ENCODE results near the genes SLC1A4 and RAB1A.

DNA sequence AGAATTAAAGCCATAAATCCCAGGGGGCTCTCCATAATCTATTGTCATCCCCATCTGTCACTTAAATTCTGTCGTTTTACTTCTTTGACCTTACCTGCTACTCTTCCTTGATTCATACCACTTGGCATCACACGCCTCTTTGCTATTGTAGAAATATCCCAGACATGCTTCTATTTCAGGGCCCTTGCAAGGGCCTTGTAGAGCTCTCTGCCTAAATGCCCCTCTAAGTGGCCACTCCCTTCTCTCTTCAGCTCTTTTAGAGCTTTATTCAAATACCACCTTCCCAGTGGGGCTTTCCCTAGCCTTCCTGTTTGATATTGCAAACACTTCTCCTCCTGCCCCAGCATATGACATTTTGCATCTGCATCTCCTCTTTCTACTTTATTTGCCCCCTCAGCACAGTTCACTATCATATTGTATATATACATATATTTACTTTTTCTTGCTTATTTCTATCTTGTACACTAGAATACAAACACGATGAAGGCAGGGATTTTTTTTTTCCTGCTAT, 54.0 kb downstream of the PELI1 start:
- PRO-cap, 4 experiments = no peak in any of the 4 experiments
- RAMPAGE, long total RNA, 2 experiments = no peak in any of the 2 experiments

- PRO-cap, 4 experiments = no peak in any of the 4 experiments
- RAMPAGE, long total RNA, 2 experiments = no peak in any of the 2 experiments
Observed at GRCh38 chr2:64094774-64095427, 49.3 kb downstream of the PELI1 start.

DNA sequence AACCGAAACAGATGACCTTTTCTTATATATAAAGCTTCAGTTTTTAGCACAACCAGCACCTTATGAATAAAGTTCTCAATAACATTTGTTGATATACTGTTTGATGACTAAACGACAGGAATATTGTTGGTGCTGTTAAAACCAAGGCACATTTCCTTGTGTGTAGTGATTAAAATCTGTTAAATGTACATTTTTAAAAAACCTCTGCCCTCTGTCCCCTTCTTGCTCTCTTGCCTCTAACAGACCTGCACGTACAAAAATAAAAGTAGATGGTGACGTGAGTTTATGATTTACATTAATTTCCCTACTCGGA, 1.3 kb downstream of the PELI1 start:
- PRO-cap, 4 experiments = peak in 2 of 4 experiments; most common minus-strand start position 232 of the sequence (in 2)
- RAMPAGE, long total RNA, 2 experiments = no peak in any of the 2 experiments

DNA sequence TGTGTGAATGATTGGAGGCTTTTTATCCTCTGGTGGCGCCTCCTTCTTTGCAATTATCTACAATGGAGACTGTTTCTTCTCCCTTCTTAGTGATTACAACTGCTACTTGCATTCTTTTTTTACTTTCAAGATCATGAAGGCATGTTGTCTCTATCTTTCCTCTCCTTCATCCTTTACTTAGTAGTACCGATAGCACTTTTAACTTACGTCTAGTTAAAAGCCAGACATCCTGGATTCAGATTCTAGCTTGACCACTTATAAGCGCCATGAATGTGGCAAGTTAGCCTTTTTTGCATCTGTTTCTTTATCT, 84.4 kb upstream of the PELI1 start:
- PRO-cap, 4 experiments = no peak in any of the 4 experiments
- RAMPAGE, long total RNA, 2 experiments = no peak in any of the 2 experiments

DNA sequence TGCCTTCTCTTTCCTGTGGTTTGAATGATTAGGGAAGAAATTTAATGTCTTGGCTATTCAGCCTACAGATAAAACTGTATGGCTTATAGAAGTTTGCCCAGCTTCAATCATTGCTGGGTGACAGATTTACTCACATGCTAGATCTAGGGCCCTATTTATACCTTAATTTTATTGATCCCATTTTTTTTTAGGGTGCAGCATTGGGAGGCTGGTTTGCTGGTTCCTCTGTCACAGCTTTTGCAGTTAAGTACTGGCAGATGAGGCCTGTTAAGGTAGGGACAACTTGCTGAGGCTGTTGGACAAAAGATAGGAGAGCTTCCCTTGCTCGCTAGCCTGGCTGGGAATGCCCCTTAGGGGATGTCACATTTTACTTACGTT, 8.1 kb downstream of the LGALSL start:
- PRO-cap, 4 experiments = peak in 3 of 4 experiments; most common minus-strand start position 287 of the sequence (in 3)
- RAMPAGE, long total RNA, 2 experiments = no peak in any of the 2 experiments

- PRO-cap, 4 experiments = peak in 4 of 4 experiments; most common plus-strand start chr2:64609492 (in 3); most common minus-strand start chr2:64609735 (in 4)
- RAMPAGE, long total RNA, 2 experiments = no peak in any of the 2 experiments
Observed at GRCh38 chr2:64609005-64610198, 44.3 kb downstream of the SERTAD2 start.

DNA sequence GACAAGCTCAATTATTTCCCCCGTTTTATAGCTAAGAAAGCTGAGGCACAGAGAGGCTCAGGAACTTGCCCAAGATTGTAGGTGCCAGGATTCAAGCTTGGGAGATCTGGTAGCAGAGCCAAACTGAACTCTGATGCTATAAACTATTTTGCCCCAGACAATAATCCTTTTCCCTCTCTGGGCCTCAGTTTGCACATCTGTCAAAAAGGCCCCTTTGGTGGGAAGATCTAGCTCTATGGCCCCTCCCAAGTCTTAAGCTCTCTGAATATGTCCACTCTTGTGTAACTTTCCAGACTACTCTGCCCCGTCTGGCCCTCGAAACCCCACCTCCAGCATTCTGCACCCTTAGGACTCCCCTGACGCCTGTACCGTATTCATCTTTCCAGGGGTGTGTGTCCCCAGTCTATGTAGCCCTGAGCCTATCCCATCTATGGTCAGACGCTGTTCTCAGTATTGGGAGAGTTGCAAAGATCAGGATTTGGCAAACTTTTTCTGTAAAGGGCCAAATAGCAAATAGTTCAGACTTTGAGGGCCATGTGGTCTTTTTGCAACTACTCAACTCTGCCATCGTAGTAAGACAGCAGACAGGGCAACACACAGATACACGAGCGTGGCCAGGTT, 24.8 kb downstream of the SERTAD2 start:
- PRO-cap, 4 experiments = no peak in any of the 4 experiments
- RAMPAGE, long total RNA, 2 experiments = no peak in any of the 2 experiments

DNA sequence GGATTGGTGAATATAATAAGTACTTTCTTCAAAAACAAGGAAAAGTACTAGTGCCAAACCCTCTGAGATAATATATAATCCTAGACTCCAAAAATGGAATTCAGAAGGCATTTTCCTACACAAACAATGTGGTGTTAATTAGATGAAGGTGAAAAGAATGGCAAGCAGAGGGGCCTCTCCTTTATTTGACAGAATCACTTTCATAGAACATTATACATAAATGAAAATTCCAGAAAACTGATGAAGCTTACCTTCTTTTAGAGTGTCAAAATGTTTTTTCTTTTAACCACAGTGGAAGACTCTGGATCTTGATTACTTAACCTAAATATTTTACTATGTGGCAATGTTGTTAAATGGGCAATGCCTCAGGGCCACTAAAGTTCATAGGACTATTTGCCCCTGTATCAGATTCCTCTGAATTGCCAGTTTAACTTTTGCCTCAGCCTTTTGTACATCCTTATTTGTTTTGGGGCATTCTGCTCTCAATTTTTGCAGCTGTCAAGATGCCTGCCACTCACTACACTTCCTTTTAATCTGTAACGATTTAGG, 31.6 kb upstream of the SERTAD2 start:
- PRO-cap, 4 experiments = peak in 2 of 4 experiments; most common plus-strand start position 485 of the sequence (in 2); most common minus-strand start position 267 of the sequence (in 1)
- RAMPAGE, long total RNA, 2 experiments = no peak in any of the 2 experiments

- PRO-cap, 4 experiments = peak in 3 of 4 experiments; most common plus-strand start chr2:64731144 (in 1); most common minus-strand start chr2:64731181 (in 1)
- RAMPAGE, long total RNA, 2 experiments = no peak in any of the 2 experiments
Observed at GRCh38 chr2:64731081-64731256, 77.3 kb upstream of the SERTAD2 start.

- PRO-cap, 4 experiments = peak in 4 of 4 experiments; most common plus-strand start chr2:64767965 (in 4); most common minus-strand start chr2:64767869 (in 4)
- RAMPAGE, long total RNA, 2 experiments = no peak in any of the 2 experiments
Observed at GRCh38 chr2:64767639-64768990, 114.4 kb upstream of the SERTAD2 start.

GRCh38 chr2:64836426-64837198, 152.6 kb upstream of the SLC1A4 start:
- PRO-cap, 4 experiments = peak in 3 of 4 experiments; most common plus-strand start chr2:64836809 (in 1); most common minus-strand start chr2:64836690 (in 2)
- RAMPAGE, long total RNA, 2 experiments = no peak in any of the 2 experiments

DNA sequence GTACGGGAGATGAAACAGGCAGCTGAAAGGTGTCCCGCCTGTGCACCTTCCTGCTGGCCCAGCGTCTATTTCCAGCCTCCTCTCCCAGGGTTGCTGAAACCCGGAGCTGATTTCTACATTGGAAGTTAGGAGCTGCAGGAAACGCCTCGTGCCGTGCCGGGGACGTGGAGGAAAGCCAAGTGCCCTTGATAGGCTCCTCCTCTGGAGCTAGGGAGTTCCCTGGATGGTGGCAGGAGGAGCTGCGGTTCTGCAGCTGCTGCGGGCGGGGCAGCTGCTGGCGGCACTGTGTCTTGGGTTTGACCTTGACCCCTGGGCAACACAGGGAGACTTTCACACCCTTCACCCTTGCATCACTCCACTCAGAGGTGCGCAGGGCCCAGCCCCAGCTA, 130.0 kb upstream of the SLC1A4 start:
- PRO-cap, 4 experiments = peak in 4 of 4 experiments; most common plus-strand start position 244 of the sequence (in 2); most common minus-strand start position 71 of the sequence (in 2)
- RAMPAGE, long total RNA, 2 experiments = no peak in any of the 2 experiments

GRCh38 chr2:64862602-64863049, 126.6 kb upstream of the SLC1A4 start:
- PRO-cap, 4 experiments = no peak in any of the 4 experiments
- RAMPAGE, long total RNA, 2 experiments = no peak in any of the 2 experiments

- PRO-cap, 4 experiments = peak in 4 of 4 experiments; most common plus-strand start chr2:64988958 (in 4); most common minus-strand start chr2:64988858 (in 4)
- RAMPAGE, long total RNA, 2 experiments = start-site peak on the plus strand in 1 of 2 experiments, at chr2:64989396-64989422 at its widest, 28 reads per replicate
Observed at GRCh38 chr2:64988577-64989545, at the start of gene SLC1A4. SLC1A4 (plus strand) TSS chr2:64989399.

- PRO-cap, 4 experiments = no peak in any of the 4 experiments
- RAMPAGE, long total RNA, 2 experiments = no peak in any of the 2 experiments
Observed at GRCh38 chr2:65035461-65036073, 20.6 kb upstream of the CEP68 start.

DNA sequence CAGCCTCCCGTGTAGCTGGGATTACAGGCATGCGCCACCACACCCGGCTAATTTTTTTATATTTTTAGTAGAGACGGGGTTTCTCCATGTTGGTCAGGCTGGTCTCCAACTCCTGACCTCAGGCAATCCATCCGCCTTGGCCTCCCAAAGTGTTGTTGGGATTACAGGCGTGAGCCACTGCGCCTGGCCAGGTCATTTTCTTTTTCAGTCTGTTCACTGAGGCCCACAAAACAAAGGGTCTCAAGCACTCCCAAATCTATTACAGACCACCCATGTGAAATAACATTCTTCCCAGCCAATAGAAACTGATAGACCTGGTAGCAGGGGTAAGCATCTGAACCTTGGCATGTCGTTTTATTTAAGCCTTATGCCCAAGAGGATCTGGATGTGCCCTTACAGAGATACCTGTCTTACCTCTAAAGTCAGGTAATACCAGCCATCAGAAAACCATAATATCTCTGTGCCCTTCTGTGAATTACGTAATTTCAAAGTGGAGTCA, 25.6 kb downstream of the CEP68 start:
- PRO-cap, 4 experiments = no peak in any of the 4 experiments
- RAMPAGE, long total RNA, 2 experiments = no peak in any of the 2 experiments

GRCh38 chr2:65129195-65129852, 582 bp downstream of the RAB1A start:
- PRO-cap, 4 experiments = peak in 2 of 4 experiments; most common plus-strand start chr2:65129733 (in 2); most common minus-strand start chr2:65129656 (in 2)
- RAMPAGE, long total RNA, 2 experiments = no peak in any of the 2 experiments

DNA sequence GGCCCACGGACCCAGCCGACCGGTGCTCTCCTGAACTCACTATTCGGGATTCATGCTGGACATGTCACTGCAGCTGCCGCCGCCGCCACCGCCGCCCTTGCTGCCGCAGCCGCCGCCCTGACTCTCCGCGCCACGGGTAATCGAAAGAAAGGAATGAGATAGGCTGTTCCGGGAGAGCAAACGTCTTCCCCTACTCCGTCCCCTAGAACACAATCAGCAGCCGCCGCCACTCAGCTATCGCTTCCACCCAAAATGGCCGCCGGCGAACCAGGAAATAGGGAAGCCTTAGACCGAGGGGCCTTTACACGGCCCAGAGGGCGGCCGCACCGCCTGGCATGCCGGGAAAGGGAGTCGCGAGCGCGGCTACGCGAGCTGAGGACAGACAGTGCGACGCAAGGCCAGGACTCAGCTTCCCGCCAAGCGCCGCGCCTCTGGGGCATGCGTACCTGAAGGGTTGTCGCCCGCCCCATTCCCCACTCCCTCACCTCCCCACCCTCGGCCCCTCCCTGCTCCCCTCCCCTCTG, at the start of gene RAB1A:
TSS of gene RAB1A (minus strand) at position 254 of the 524 bp plus-strand sequence.
- PRO-cap, 4 experiments = peak in 4 of 4 experiments; most common plus-strand start position 39 of the sequence (in 1); most common minus-strand start position 247 of the sequence (in 2)
- RAMPAGE, long total RNA, 2 experiments = start-site peak on the minus strand in 2 of 2 experiments, centred at positions 81 to 237 of the sequence, 38 to 661 reads per replicate

DNA sequence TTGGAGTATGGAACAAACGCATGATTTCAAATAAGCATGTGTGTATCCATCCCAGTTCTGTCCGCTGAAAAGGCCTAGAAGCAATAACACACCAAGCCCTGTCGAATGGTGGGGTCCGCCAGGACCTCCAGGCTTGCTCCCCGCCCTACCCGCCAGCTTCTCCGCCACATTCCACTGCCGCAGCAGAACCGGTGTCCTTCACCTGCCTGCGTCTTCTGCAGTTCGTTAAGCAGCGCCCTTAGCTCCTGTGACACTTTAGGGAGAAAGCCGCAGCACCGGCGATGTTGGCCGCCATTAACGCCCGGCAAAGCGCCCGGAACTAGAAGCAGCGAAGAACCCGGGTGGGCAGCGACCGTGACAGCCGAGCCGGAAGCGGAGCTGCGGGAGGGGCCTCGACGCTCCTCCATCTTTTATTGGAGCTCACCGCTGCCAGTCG, 334 bp upstream of the ACTR2 start:
- PRO-cap, 4 experiments = peak in 4 of 4 experiments; most common minus-strand start position 321 of the sequence (in 4)
- RAMPAGE, long total RNA, 2 experiments = start-site peak on the minus strand in 1 of 2 experiments, centred at position 345 of the sequence, 6 reads per replicate

- PRO-cap, 4 experiments = no peak in any of the 4 experiments
- RAMPAGE, long total RNA, 2 experiments = no peak in any of the 2 experiments
Observed at GRCh38 chr2:65247962-65248765, 20.5 kb downstream of the ACTR2 start.